NCI-H460 (cell line): ENCODE data around the gene CHD2.

RAMPAGE:
- cytosol, long total RNA = no peak
- long total RNA = no peak
- nucleus, long total RNA = no peak
These were observed 40.4 kb downstream of the FAM174B start for GRCh38 chr15:92615119-92615702.

DNA sequence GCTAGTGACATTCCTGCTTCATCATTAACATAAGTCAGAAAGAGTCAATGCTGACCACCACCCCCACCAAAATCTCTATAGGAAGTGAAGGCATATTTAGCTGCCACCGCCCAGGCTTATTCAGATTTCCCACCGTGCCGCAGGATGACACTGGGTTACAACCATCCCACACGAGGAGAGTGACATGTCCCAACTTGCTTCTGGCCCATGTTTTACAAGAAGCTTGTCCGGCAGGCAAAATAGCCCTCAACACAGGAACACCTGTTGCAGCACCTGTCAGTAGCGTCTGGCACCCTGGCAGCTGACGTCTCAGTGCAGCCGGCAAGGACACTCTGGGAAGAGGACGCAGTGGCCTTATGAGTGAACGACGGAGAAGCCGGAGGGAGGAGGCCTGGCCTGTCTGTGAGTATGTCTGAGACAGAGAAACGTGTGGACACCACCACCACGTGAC lies 32.2 kb downstream of the FAM174B start:
RAMPAGE:
- cytosol, long total RNA = no peak
- long total RNA = no peak
- nucleus, long total RNA = no peak

DNA sequence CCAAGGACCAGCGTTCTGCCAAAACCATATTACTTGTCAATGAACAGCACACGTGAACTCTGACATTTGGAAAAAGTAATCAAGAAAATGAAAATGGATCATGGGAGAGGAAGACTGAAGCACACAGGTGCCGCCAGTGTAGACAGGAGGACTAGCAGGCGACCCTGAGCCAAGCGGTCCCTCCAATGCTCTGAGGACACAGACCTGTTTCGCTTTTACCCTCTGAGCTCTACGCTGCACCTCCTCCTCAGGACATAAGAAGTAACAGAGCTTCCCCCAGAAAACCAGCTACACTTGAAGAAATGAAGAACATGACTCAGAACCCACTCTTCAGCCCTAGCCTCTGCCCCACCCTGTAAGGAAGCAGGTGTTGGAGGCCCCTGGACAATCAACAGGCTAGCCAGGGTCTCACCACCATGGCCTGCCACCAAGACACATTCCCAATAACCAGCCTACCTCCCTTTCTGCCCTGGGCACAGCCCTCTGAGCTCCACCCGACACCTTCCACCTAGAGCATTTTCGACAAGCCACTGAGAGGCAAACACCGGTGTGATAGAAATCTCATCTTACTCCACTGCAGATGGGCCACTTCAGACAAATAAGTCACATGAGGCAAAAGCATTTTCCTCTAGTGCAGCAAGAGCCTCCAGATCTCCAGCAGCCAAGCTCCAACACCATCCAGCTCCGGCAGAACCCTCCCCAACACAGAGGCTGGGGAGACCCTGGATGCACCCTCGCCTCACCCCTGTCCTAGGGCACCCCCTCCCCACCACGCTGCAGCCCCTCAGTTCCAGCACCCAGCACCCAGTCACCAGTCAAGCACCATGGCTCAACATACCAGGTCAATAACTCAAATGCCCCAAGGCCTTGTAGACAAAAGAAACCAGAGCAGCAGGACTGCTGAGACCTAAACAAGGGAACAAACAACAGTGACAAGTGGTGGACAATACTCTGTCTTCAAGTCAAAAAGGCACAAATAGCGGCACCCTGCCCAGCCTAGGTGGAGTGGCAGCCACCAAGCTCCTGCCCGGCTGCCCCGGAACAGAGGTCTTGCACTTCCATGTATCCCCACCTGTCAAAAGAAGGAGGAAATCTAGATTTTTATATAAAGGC lies 11.4 kb downstream of the FAM174B start:
RAMPAGE:
- cytosol, long total RNA = no peak
- long total RNA = no peak
- nucleus, long total RNA = no peak

GRCh38 chr15:92665099-92665960 lies 9.8 kb upstream of the FAM174B start:
RAMPAGE:
- cytosol, long total RNA = no peak
- long total RNA = no peak
- nucleus, long total RNA = no peak

GRCh38 chr15:92666632-92667391 lies 11.2 kb upstream of the FAM174B start:
RAMPAGE:
- cytosol, long total RNA = no peak
- long total RNA = no peak
- nucleus, long total RNA = no peak

DNA sequence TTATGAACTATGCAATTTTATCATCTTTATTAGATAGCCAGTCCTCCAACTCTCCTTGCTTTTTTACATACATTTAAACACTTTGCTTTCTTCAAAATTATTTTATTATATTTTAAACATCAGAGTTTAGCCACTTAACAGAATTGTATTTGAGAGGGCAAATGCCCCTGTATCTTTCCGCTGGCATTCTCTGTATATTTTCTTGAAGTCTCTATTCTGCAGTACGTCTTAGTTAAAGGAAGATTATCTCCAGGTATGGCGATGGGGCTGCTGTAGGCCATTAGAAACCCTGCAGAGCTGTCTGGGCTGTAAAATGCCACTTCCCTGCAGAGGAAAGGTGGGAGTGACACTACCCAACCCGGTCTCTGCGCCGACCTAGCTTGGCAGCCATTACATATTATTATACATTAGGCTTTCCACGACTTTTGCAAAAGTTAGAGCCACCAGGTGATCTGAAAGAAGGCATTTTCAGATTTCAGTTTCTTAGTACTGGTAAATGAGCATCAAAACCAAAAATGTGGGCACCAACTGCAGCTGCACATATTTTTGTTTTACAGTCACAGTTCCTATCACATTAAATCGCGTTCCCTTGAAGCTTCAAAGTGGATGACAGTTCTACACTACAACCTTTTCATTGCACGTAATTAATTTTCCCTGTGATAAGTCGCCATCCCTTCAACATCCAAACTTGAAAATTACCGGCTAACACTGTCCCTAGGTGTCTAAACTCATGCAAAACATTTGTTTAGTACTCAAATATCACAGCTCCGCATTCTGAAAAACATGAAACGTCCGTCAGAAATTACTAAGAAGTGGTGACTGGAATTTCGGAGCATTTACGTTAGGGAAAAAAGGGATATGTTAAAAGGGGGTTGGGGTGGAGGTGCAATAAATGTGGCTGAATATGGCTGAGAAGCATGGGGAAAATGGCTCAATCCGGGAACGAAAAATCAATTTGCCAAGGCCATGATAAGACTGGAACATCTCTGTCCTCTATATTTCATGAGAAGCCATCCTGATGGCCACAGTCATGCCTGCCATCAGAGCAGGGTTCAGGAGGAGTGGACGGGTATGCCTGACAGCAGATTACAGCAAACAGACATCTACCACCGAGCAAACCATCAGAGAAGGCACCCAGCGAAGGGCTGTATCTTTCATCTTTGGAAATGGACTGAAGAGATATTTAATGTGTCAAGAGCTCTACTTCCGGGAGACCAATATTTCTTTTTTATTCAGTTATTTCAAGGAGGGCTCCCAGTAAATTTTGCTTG lies 81.3 kb upstream of the CHD2 start:
RAMPAGE:
- cytosol, long total RNA = no peak
- long total RNA = no peak
- nucleus, long total RNA = no peak

GRCh38 chr15:92869176-92869671 lies 30.9 kb upstream of the CHD2 start:
RAMPAGE:
- cytosol, long total RNA = no peak
- long total RNA = no peak
- nucleus, long total RNA = no peak

DNA sequence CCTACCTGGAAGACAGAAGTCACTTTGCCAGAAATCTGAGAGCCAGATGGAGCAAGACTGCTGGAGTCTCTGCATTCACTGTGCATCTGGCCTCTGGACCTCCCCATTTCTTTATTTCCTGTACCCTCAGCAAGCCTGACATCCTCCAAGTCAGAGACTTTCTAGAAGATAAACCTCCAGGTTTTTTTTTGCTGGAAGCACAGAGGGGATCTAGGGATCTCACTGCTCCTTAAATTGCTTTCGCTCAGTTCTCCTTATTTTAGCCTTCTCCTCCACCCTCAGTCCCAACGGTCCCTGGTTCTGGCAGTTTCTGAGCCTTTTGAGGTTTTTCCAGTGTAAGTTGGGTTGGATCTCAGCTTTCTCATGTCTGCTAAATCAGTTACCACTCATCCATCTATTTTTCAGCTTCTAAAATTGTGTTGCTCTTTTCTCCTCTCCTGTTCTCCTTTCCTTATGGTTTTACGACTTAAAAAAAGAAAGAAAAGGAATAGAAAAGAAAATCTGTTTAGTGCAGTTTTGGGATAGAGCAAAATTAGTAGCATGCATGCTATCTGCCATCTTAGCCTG lies 22.7 kb upstream of the CHD2 start:
RAMPAGE:
- cytosol, long total RNA = no peak
- long total RNA = no peak
- nucleus, long total RNA = no peak

DNA sequence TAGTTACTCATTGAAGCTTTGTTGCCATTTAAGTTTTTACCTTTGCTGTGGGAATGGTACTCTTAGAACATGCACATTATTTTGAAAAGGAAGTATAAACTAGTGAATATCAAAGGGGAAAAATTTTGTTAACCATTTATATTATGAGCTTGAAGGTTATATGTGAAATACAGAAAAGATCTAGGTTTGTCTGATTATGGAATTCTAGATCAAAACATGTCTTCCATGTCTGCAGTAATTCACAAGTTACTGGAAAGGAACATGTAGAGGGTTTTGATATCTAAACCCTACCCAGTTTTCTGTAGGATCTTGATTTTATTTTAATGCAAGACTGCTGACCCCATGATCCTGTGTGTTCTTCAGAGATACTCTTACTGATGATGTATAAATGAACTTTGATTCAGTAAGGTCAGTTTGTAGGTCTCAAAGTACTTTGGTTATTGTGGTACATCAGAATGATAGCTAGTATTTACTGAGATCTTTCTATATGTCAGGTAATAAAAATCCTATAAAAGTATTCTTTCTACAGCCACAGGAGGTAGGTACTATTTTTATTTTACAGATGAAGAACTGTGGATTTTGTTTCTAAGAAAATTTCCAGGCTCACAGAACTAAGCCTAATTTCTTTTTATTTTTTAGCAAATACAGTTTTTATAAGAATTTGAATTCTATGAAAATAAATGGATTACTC lies 4.8 kb upstream of the CHD2 start:
RAMPAGE:
- cytosol, long total RNA = no peak
- long total RNA = no peak
- nucleus, long total RNA = no peak

DNA sequence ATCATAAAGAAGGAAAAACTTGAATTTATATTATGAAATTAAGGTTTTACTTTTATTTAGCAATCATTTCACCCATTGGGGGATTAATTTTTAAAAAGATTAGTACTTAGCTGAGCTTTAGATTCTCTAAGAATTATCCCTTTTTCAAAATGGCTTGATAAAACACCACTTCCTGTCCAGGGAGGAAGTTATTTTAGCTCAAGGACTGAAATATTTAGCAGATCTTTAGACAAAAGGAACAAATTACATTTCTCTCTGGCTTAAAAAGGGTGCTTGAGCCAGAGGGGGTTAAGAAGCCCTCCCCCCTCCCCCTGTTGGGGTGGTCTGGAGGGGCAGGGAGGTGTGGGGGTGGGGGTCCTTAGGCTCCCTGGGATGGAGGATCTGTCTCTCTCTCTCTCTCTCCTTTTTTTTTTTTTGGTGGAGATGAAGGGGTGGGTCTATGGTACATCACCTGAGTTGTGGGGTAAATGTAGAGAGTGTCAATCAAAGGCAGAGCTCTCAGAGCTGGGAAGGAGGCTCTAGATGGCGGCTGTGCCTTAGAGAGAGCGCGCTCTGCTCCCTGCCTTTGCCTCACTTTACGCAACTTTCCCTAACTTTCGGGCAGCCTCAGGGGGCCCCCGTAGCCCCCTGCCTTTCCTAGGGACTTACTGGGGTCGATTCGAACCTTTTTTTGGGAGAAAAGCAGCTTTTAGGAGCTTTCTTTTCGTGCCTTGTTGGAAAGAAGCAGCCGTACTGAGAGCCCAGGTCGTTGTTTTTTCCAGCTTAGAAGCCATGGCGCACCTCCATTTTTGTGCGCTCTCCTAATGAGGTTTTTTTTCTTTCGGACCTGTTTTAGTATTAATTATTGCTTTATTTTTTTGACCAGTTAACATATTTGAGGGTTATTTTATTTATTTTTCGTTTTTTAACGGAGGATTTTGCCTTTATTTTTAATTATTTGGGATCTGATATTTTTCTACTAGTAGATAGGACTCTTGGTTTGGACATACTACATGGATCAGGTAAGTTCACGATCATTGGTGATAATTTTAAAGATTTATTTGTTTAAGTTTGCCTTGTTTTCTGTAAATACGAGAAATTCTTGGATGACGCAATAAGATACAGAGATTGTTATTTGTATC lies at the start of gene CHD2:
CHD2 (plus strand) TSS at position 501 of the 1,121 bp plus-strand sequence.
RAMPAGE:
- cytosol, long total RNA = start-site peak on the plus strand centred at position 499 of the sequence, 8 bp wide, 267 and 148 reads in 2 replicates
- long total RNA = start-site peak on the plus strand centred at position 499 of the sequence, 48 bp wide, 339 and 286 reads in 2 replicates
- nucleus, long total RNA = no peak

RAMPAGE:
- cytosol, long total RNA = no peak
- long total RNA = no peak
- nucleus, long total RNA = no peak
These were observed 7.9 kb downstream of the CHD2 start for GRCh38 chr15:92907722-92908794.

GRCh38 chr15:92918754-92919028 lies 18.6 kb downstream of the CHD2 start:
RAMPAGE:
- cytosol, long total RNA = no peak
- long total RNA = no peak
- nucleus, long total RNA = no peak

RAMPAGE:
- cytosol, long total RNA = no peak
- long total RNA = no peak
- nucleus, long total RNA = no peak
These were observed 44.5 kb downstream of the CHD2 start for GRCh38 chr15:92944400-92945345.

GRCh38 chr15:93016645-93016965 lies 72.4 kb downstream of the RGMA start:
RAMPAGE:
- cytosol, long total RNA = no peak
- long total RNA = no peak
- nucleus, long total RNA = no peak

DNA sequence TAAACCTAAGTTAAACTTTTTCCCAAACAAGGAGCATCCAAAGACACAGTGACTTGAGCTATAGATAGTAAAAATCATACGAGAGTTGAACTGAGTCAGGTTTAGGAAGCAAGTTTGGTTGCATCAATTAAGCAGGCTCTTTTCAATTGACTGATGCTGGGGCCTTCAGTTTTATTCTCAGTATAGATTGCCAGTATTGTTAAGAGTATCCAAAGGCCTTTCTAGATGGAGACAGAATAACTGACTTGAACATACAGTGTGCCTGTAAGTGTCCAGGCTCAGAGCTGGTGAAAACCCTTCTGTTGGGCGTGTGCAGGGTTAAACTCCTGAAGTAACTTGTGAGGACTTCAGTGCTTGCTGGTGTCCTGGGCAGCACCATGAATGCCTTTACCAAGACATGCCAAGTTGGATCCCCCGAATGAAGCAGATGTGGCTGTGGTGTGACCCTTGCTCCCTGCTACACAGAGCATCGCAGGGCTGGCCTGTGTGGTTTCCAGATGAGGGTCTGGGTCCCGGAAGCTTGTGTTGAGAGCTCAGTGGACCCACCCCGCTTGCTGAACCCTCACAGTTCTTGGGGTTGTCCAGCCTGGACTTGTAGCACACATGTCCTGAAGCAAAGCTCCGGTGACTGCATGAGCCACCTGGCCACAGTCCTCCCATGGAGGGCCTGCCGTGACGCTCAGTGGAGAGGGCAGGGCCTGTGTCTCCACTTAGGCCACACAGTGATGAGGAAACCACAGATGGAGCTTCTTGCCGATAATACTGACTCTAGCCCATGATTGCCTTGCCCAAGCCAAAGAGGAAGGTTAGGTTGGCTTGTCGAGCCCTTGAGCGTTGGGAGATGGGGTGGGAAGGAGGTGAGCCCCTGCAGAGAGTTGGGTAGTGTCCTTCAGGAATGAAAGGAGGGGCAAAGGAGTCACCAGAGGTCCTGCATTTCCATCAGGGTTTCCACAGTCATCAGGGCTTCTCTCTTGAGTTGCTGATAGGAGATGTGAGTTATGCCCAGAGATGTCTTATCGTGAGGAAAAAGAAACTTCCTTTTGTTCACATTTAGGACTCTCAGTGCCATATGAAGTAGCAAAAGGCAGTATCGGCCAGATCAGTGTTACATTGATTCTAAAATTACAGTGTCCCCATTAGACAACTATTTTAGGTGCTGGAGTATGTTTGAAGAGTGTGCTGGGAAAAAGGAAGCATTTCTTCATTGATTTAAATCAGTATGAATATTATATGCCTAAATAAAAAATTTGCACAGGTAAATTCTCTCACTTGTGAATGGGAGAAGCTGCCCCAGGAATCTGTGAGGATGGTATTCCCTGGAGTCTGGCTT lies 62.6 kb downstream of the RGMA start:
RAMPAGE:
- cytosol, long total RNA = no peak
- long total RNA = no peak
- nucleus, long total RNA = no peak

RAMPAGE:
- cytosol, long total RNA = no peak
- long total RNA = no peak
- nucleus, long total RNA = no peak
These were observed 39.0 kb downstream of the RGMA start for GRCh38 chr15:93049954-93050384.

DNA sequence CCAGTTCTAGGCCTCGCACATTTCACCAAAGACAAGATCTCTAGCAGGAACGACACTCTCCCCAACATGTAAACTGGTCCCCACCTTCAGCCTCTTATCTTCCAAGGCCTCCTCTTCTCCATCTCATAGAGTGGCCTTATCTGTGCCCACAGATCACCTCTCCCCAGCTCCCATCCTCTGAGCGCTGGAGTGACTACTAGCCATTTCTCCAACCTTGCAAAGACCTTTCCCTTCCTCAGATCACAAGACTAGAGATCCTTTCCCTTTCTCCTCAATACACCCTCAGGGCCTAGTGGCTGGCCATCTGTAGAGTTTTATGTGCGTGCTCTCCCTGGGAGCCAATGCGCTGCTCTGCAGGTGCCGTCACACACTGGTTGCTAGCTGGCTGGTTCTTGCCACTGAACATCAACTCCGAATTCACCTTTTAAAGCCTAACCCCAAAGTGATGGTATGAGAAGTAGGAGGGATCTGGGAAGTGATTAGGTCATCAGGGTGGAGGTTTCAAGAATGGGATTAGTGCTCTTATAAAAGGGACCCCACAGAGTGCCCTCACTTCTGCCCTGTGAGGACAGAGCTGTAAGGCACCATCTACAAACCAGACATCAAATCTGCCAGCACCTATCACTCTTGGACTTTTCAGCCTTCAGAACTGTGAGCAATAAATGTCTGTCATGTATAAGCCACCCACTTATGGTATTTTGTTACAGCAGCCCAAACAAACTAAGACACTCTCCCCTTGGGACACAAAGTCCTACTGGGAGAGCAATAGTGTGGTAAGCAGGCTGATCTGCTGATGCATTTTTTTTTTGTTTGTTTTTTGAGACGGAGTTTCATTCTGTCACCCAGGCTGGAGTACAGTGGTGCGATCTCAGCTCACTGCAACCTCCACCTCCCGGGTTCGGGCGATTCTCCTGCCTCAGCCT lies 20.4 kb downstream of the RGMA start:
RAMPAGE:
- cytosol, long total RNA = no peak
- long total RNA = no peak
- nucleus, long total RNA = no peak

DNA sequence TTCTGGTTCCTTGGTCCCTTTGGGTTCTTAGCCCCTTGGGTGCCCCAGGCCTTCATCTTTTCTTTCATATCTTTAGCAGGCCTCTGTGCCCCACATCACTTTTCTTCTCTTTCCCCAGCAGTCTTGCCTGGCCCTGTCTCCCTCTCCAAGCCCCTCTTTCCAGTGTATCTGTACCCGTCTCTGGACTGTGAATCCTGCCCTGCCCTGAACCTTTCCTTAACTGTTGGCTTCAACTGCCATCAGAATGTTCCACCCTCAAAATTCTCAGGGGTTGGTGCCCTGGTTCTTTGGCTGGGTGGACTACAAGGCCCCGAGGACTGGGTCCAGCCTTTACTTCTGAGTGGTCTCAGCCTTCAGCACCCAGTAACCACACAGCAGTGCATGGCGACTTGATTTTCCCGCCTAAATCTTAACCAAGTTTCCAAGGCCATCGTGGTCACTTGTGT lies 333.4 kb upstream of the RGMA start:
RAMPAGE:
- cytosol, long total RNA = no peak
- long total RNA = no peak
- nucleus, long total RNA = no peak

RAMPAGE:
- cytosol, long total RNA = no peak
- long total RNA = no peak
- nucleus, long total RNA = no peak
These were observed 339.3 kb upstream of the RGMA start for GRCh38 chr15:93428202-93428758.

GRCh38 chr15:94272351-94272550 lies 40.9 kb downstream of the MCTP2 start:
RAMPAGE:
- cytosol, long total RNA = no peak
- long total RNA = no peak
- nucleus, long total RNA = no peak